Temporal lobe (tissue), 2 donors: ENCODE measurements around a stretch of chr12.

- RAMPAGE, long total RNA: no peak
These were observed 3.5 kb downstream of the BTG1 start for GRCh38 chr12:92142245-92142385.

GRCh38 chr12:92143141-92143592 is 2.5 kb downstream of the BTG1 start:
- RAMPAGE, long total RNA: no peak

DNA sequence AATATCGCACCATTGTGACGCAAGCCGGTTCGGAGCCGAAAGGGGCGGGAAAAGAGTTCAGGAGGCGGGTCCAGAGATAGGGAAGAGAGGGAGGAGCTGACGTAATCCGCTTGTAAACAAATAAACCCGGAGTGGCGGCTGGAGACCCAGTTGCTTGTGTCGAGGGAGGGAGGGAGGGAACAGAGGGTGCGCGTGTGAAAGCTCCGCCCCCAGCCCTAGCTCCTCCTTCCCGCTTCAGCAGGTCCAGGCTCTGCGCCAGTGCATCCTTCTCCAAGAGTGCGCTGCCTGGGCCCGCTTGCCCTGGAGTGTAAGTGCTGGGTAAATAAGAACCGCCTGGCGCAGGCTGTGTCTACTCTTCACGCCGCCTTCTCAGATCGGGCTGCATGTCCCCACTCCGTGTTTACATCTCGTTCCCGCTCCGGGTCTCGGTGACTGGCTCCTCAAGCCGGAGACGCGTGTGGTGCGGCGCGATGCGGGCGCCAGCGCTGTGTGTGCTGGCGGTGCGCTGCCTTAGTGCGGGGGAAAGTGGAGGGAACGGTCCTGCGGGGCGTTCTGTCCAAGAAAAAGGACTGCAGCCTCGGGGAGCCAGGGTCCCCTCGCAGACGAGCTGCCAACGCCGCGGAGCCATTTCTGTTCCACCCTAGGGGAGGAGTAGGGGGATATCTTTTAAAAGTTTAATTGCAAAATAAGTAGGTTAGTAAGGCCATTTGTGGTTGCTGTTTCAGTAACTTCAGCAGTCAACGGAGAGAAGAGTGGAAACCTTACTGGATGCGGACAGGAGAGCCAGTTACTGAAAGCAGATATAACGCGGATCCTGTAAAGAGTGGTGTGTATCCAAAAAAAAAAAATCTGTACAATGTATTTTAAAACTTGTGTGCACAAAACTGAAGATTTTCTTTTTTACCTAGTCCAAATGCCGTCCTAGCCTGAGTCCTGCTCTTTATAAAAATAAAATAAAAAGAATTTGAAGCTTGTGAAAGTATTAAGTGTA is 586 bp upstream of the BTG1 start:
- RAMPAGE, long total RNA: no peak

GRCh38 chr12:92149606-92149805 is 3.9 kb upstream of the BTG1 start:
- RAMPAGE, long total RNA: no peak

- RAMPAGE, long total RNA: no peak
These were observed 39.6 kb upstream of the BTG1 start for GRCh38 chr12:92185176-92185673.

DNA sequence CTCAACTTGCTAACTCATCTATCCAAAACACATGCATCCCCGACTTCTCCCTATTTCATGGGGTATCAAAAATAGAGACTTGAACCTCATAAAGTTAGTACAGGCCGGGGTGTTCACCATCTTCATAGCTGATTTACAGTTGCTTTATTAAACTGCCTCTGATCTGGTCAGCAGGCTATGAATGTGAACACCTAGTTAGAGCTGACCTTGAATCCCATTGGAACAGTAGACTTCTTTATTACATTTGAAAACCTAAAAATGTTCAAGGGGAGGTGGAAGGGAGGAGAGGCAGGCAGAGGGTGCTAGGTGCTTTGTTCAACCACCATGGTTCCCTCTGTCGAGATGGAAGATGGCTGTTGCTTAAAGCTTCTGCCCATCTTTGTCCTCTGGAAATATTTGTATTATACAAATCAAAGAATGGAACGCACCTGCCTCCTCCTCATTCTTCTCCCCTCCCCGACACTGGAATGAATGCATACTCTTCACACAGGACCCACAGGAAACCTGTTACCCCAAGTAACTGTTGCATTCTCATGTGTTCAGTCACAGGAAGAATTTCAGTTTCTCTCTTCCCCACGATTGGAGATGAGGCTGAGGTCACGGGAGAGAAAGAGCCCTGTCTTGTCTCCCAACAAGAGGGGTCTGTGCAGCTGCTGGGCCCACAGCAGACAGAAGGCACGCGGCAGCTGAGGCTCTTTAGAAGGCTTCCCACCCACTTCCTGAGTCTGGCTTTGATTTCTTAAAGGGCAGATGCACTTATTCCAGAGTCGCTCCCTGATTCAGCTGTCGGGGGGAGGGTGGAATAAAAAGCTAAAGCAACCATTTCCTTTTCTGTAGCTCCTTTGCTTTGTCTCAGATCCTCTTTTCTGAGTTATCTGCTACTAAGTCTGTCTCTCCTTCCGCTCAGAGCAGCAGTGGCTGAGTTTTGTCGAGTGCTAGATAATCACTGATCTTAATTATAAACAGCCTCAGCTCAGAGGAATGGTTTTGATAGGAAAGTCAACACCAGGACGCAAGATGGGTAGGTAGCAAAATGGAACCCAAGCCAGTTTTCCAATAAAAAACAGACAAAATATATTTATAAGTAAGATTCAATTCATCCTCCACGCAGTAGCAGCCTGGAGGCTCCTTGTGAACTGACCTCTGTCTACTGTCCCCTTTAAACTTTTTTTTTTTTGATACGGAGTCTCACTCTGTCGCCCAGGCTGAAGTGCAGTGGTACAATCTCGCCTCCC is 217.9 kb upstream of the BTG1 start:
- RAMPAGE, long total RNA: no peak

DNA sequence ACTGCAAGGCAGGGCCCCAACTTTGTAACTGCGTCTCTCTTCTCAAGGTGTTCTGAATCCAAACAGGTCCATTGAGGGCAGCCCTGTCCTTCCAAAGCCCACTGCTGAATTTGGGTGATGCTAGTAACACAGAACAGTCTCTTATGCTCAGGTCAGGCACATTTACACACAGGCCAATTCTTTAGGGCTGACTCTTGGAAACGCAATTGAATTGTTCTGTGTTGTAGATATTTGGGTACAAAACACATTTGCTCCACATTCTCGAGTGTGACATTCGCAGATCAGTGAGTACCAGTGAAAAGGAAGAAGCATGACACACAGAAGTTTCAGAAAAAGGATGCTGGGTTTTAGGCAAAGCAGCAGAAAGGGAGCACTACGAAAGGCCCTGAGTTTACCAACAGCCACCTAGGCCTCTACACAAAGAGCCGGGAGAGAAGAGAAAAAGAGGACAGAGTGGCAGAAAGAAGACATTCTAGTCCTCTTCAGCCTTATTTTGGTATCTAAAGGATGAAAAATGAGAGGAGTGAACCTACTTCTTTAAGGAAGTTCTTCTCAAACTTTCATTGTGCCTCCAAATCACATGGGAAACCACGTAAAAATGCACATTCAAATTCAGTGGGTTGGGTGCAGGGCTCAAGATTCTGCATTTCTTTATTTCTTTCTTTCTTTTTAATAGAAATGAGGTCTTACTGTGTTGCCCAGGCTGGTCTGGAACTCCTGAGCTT is 254.4 kb upstream of the BTG1 start:
- RAMPAGE, long total RNA: no peak

- RAMPAGE, long total RNA: no peak
These were observed 270.8 kb upstream of the BTG1 start for GRCh38 chr12:92416539-92416839.

DNA sequence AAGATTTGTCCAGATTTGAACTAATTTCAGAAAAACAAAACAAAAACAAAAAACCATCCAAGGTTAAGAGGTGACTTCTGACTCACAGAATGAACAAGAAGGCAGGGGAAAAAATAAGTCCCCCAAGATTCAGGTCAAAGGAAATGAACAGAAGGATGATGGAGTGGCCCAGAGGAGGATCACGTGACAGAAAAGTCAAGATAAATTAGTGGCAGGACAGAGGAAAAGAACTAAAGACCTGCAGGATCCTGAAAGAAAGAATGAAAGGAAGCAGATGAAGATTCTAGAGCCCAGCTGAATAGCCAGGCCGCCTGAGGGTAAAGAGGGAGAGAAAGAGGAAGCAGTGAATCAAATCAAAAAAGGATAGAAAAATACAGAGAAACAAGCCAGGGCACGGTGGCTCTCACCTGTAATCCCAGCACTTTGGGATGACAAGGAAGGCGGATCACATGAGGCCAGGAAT is 217.3 kb upstream of the PLEKHG7 start:
- RAMPAGE, long total RNA: no peak

GRCh38 chr12:92539154-92539835 is 163.5 kb upstream of the PLEKHG7 start:
- RAMPAGE, long total RNA: no peak

DNA sequence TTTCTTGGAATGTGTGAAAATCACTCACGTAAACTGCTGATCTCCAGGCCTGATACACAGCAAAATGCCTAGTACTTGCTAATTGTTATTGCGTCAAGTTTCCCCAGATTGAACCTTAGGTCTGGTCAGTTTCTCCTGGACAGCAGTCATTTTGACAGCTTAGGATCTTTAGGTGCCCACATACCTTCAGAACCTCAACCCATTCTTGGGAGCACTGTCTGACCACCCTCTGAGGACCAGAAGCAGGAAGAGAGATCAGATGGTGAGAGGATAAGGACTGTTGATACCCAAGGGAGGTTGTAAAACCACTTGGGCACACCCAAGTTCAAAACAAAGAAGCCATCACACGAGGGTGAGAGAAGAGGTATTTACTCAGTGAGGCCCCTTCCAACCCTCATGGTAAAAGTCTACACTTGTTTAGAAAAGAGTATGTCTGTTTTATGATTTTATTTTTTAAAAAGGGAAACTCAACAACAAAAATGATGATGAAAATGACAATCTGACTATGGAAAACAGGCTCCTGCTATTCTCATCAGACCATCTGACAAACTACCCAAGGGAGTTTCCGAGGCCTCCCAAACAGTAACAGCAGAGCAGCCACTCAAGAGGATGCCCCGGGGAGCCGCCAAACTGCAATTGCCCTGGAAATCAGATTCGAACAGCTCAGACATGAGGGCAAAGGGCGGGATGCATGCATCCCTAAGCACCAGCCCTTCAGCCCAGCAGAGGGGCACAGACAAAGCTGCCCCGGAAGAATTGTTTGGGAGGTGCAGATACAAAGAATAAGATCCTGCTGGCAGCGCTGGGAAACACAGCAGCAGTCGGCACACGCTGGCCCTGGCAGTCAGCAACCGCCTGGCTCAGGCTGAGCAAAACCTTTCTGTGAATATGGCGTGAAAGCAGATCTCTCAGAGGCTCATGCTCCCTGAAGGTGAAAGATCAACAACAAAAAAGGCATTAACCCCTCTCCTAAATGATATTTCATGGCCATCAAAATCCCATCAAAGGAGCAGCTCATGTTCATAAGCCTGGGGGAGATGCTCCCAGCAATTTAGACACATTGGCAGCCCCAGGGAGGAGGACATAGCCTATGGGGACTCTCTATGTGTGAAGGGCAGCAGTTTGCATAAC is 162.5 kb upstream of the PLEKHG7 start:
- RAMPAGE, long total RNA: no peak

- RAMPAGE, long total RNA: no peak
These were observed 150.7 kb upstream of the PLEKHG7 start for GRCh38 chr12:92552176-92552375.

GRCh38 chr12:92569991-92570730 is 132.6 kb upstream of the PLEKHG7 start:
- RAMPAGE, long total RNA: no peak

- RAMPAGE, long total RNA: no peak
These were observed 76.3 kb downstream of the PLEKHG7 start for GRCh38 chr12:92778940-92779695.

DNA sequence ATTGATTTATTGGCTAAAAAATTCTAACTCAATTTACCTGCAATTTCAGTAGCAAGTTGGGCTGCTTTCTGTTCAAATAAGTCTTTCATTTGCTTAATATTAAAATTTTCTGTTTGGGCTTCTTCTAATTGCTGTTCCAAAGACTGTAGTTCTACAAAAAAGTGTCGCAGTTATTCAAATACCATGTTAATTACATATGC is 76.3 kb downstream of the EEA1 start:
- RAMPAGE, long total RNA: no peak

- RAMPAGE, long total RNA: no peak
These were observed 203.4 kb upstream of the NUDT4 start for GRCh38 chr12:93173930-93175059.

- RAMPAGE, long total RNA: no peak
These were observed 162.9 kb upstream of the NUDT4 start for GRCh38 chr12:93214891-93215248.

GRCh38 chr12:93379586-93380375 is 2.1 kb downstream of the NUDT4 start:
- RAMPAGE, long total RNA: no peak

DNA sequence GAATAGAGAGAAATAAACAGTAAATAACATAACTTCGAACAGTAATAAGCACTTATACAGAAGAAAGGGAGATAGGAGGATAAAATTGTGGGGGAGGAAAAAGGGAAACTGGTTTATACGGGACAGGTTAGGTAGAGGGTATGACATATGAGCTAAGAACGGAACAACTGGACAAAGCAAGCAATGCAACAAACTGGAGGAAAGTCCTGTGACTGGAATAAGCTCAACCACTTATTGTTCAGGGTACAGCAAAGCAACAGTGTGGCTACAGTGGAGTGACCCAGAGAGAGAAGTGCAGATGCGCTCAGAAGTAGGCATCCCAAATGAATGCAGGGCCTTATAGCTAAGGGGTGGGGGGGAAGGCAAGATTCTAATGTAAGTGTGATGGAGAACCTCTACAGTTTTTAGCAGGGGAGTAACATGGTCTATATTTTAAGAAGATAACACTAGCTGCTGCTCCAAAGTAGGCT is 3.5 kb downstream of the UBE2N start:
- RAMPAGE, long total RNA: no peak

- RAMPAGE, long total RNA: no peak
These were observed 49.9 kb downstream of the SOCS2 start for GRCh38 chr12:93622366-93622866.